PFSK-1 (cell line): ENCODE measurements around a stretch of chr1.

DNA sequence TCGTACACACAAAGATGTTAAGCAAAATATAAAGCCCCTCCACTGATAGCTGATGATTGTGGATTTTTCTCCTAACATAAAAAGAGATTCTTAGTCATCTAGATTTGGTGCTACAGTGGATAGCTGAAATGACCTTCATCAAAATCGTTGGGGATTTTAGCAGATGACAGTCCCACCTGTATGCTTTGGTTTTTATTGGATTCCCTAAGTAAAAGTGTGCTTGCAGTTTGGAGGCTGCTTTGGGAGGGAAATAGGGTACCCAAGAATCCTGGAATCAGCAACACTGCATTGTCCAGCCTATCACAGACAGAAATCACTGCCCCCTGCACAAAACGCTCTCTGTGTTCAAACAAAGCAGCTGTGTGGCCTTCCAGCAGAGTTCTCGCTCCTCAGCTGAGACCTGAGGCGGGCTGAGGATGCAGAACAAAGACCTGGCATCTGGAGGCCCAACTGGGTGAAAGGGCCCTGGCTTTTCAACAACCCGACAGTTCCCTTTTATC is 42.4 kb upstream of the A3GALT2 start:
- RRBS, result no CpG with 5 or more reads among the region's 6 CpGs

GRCh38 chr1:33409988-33410855 is 20.7 kb downstream of the PHC2 start:
- RRBS, result no CpG with 5 or more reads among the region's 6 CpGs

- RRBS, result no CpG with 5 or more reads among the region's 3 CpGs
These were observed 6.3 kb upstream of the ZSCAN20 start for GRCh38 chr1:33466201-33466400.

GRCh38 chr1:33470470-33471216 is 1.8 kb upstream of the ZSCAN20 start:
- RRBS, result no CpG with 5 or more reads among the region's 13 CpGs

DNA sequence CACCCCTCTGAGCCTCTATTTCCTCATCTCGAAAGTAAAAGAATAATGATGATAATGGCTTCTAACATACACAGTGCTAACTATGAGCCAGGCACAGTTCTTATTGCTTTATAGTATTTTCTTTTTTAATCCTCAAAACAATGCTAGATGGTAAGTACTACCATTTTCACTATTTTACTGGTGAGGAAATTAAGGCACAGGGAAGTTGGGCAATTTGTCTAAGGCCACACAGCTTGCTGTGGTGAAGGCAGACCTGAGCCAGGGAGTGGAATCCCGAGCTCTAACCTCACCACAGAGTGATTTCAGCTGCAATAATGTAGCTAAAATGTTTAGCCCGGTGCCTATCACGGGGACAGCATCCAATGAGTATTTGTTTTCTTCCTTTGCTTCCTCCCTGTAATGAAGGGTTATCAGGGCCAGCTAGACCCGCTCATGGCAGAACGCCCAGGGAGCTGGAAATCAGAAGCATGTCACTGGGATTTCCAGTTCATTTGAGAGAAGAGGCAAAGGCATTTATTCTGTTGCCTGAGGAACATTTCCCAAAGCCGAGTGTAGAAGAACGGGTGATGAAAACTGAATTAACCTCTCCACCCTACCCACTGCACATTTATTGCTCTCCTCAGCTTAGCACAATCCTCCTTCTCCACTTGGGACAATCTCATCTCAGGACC is 183.0 kb downstream of the ZSCAN20 start:
- RRBS, result no CpG with 5 or more reads among the region's 8 CpGs

DNA sequence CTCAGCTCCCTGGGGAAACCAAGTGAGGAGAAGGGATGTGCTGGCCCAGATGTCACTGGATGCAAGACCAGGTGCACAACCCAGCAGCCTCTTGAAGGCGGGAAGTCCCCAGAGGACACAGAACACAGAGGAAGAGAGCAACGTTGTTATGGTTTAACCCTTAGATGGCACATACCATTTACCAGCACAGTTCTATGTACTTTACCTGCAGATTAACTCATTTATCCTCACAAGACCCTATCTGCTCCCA is 107.2 kb upstream of the GJB5 start:
- RRBS, result no CpG with 5 or more reads among the region's 2 CpGs

DNA sequence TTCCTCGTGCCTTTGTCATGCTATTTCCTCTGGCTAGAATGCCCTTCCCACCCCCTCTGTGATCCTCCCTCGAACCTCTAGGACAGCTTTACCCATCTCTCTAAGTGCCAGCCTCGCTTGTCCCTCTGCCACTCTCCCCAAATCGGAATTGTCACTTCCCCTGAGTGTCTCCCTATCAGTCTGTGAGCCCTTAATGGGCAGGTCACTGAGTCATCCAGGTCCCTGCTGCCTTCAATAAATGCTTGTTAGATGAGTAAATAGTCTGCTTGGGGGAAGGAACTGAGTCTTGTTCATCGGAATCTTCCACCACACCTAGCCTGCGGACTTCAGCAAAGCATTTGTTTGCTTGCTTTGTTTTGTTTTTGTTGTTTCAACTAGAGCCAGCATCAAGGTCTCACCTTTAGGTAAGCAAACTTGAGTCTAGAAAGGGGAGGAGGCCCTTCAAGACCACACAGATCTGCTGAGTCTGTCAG is 4.0 kb downstream of the GJB4 start:
- RRBS, result no CpG with 5 or more reads among the region's 6 CpGs

DNA sequence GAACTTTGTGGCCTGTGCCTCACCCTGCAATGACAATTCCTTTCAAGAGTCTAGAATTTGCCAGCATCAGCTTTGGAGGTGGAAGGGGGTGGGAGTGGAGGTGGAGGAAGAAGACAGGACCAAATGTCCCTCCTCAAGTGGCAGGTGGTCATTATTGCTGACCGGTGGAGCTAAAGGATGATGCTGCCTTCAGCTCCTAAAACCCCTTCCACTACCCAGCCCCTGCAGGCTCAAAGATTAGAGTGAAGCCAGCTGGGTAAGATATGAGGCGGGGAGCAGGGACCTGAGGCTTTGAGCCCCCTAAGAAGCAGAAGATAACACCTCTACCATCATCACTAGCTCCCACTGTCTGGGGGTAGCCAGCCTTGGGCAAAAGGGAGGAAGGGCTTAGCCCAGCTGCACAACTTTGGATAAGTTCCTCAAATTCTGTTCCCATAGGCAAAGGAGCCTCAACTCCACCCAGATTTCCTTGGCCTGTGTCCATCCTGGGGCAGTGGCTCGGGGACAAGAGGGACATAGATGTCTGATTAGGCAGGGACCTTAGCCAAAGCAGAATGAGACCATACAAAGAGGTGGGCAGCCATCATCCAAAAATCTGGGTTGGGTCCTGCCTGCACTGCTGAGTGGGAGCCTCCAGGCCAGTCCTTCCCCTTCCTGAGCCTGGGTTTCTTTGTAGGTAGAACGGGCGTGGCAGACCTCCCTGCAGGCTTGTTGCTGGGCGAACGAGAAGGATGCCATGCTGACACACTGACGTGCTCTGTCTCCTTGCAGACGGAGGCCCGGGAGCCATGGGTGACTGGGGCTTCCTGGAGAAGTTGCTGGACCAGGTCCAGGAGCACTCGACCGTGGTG is 852 bp downstream of the GJA4 start:
- RRBS, result no CpG with 5 or more reads among the region's 12 CpGs

GRCh38 chr1:34845390-34845795 is 14.2 kb downstream of the SMIM12 start:
- RRBS, result no CpG with 5 or more reads among the region's 7 CpGs

- RRBS, result 92% methylated on average over 2 of the region's 21 CpGs
These were observed 46.7 kb downstream of the SFPQ start for GRCh38 chr1:35146157-35146795.

DNA sequence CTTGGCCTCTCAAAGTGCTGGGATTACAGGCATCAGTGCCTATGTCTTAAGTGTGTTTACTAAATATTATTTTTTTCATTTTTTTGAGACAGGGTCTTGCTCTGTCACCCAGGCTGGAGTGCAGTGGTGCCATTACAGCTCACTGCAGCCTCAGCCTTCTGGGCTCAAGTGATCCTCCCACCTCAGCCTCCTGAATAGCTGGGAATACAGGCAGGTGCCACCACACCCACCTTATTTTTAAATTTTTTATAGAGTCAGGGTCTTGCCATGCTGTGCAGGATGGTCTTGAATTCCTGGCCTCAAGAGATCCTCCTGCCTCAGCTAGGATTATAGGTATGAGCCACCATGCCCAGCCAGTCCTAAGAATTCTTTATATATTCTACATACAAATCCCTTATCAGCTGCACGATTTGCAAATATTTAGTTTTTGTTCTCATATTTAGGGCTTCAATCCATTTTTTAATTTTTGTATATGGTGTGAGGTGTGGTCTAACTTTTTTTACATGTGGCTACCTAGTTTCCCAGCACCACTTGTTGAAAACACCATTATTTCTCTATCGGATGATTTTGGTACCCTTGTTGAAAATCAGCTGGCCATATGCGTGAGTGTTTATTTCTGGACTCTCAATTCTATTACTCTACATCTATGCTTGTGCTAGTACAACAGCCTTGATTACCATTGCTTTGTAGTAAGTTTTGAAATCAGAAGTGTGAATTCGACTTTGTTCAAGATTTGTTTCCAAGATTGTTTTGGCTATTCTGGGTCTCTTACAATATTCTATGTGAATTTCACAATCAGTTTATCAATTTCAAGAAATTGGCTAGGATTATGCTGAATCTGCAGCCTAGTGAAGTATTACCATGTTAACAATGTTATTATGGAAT is 19.8 kb downstream of the SFPQ start:
- RRBS, result no CpG with 5 or more reads among the region's 4 CpGs

DNA sequence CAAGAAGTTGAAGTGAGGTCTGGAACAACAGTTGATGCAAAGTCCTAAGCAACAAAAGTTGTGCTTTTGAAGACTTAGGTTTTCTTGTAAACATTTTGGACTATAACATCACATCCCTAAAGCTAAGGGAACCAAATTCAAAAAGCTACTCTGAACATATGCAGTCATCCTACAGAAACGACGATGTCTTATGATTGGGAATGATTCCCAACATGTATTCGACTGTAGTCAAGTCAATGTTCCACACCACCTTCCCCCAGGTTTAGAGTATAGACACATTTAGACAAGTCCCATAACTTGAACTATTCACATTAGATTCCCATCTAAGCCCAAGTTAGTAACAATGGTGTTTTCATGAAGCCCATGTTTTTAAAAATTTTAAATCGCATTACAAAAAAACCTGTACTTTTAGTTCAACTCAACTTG is 12.7 kb downstream of the SFPQ start:
- RRBS, result no CpG with 5 or more reads among the region's 4 CpGs

GRCh38 chr1:35181857-35182710 is 10.9 kb downstream of the SFPQ start:
- RRBS, result no CpG with 5 or more reads among the region's 4 CpGs

- RRBS, result no CpG with 5 or more reads among the region's 18 CpGs
These were observed 438 bp upstream of the SFPQ start for GRCh38 chr1:35193239-35193926.

GRCh38 chr1:35357318-35357896 is 88.9 kb downstream of the ZMYM4 start:
- RRBS, result no CpG with 5 or more reads among the region's 4 CpGs

DNA sequence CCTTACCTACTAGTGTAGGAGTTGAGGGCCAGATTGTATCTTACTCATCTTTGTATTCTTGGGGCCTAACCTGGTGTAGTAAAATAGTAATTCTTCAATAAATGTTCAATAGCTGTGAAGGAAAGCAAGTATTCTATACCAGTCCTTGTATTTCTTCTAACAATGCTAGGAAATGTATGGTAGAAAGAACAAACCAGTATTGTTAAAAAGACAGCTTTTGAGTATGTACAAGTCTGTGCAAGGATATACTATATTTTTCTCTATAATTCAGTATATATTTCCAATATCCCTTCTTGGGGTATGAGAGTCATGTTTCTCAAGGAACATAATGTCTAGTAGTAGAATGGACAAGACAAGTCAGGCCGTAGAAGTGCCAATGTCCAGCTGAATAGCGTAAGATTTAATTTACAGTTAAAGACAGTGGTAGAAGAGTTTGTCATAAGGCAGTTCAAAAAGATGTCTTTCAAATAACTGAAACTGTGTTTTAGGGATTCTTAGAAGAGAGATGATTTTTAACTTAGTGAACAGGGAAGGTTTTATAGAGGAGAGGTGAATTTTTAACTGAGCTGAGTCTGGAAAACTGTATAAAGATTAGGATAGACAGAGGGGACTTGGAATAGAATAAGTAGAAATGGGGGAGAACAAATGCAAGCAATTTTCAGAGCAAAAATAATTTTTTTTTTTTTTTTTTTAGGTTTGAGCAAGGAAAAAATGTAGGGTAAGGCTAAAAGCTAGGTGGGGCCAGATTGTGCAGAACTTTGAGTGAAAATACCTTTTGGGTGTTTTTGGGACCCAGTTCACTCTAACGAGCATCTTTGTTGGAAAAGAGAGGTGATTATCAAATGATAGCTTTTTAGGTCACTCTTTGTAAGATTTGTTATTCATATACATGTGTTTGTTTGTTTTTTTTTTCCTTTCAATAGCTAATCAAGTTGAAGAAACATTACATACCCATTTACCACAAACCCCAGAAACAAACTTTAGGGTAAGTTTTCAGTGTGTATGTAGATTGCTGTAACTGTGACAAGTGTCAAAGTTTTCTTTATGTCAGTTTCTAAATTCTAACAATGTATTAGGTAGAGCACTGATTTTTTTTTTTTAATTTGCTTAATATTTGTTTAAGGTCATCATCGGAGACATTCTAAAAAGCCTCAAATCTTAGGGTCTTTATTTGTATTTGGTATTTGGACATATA is 92.2 kb downstream of the ZMYM4 start:
- RRBS, result no CpG with 5 or more reads among the region's 4 CpGs

DNA sequence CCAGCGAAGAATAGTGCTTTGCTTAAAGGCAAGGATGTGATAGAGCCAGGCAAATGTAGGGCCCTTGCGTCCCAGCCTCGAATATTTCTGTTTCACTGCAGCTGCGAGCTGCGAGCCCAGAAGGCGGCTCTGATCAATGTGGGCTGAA is 244 bp upstream of the TFAP2E start:
- RRBS, result no CpG with 5 or more reads among the region's 6 CpGs

DNA sequence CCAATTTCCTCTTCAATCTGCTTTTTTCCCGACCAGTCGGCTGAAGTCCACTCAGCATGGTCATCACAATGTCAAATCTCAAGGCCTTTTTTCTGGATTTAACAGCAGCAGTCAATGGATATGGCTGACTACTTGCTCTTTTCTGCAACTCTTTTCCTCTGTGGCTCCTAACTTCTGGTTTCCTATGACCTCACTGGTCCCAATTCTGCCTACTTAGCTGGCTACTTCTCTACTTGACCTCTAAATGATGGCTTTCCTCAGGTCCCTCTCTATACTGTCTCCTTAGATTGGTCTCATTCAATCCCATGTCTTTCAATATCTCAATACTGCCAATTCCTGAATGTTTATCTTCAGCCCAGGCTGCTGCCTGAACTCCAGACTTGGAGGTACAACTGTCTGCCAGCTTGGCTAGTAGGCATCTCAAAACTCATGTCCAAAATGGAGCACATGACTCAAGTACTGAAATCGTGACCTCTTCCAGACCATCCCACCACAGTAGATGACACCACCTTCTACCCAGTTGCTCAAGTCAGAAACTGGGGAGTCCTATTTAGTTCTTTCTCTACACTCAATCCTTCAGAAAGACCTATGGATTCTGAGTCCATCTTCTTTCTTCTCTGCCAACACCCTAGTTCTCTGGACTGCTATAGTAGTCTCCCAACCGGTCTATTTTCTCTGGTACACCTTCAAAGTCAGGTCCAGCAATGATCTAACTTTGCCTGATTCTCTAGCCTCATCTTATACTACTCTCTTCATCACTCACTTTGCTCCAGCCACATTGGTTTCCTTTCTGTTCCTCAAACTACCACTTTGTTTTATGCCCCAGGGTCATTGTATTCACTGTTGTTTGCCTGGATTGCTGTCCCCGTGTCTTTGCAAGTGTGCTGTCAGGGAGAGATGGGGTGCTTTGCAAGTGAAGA is 23.4 kb downstream of the TFAP2E start:
- RRBS, result no CpG with 5 or more reads among the region's 5 CpGs

DNA sequence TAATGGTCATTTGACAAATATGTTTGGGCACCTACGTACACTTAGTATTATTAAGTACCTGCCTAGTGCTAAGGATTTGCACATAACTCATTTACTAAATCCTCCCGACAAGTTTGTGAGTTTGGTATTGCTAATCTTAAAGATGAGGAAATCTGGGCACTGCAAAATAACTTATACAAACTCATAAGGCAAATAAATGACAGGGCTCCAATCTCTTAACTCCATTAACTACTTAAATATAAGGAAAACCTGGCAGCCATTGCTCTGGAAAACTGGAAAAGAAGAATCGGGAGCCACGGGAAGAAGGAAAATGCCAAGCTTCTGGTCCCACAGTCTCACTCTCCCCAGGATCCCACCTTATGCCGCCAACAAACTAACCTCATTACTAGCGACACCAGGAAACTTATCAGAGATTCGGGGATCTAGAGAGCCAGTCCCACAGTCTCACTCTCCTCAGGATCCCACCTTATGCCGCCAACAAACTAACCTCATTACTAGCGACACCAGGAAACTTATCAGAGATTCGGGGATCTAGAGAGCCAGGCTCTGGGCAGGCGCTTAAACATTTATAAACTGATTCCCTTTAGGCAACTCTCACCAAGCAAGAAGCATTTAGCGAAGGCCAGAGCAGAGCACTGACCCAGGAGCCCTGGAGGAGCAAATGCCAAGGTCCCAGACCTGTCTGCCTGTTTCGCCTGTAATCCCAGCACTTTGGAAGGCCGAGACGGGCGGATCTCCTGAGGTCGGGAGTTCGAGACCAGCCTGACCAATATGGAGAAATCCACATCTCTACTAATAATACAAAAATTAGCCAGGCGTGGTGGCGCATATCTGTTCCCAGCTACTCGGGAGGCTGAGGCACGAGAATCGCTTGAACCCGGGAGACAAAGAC is 844 bp downstream of the PSMB2 start:
- RRBS, result no CpG with 5 or more reads among the region's 24 CpGs

GRCh38 chr1:35707660-35708449 is 10.8 kb downstream of the C1orf216 start:
- RRBS, result 27% methylated on average over 32 of the region's 75 CpGs